ENCODE results near the gene ACVR2B.

DNA sequence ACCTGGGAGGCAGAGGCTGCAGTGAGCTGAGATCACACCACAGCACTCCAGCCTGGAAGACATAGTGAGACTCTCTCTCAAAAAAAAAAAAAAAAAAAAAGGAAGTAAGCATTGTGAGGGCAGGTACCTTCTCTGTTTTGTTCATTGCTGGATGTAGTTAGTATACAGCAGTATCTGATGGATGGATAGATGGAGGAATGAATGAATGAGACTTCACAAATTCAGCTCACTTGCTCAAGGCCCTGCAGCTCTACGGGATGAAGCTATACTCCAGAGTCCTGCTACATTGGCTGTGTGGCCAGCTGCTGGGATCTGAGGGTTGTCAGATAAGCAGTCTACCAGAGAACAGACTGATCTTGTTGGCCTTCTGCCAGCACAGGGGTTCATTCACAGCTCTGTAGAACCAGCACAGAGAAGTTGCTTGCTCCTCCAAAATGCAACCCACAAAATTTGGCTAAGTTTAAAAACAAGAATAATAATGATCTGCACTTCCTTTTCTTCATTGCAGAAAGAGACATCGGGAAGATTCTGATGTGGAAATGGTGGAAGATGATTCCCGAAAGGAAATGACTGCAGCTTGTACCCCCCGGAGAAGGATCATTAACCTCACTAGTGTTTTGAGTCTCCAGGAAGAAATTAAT is 35.1 kb downstream of the MLH1 start:
- PRO-cap, 2 experiments: no peak in any of the 2 experiments
- RAMPAGE, long total RNA, 5 experiments: no peak in any of the 5 experiments

- PRO-cap, 2 experiments: no peak in any of the 2 experiments
- RAMPAGE, long total RNA, 5 experiments: no peak in any of the 5 experiments
Measured at GRCh38 chr3:37139296-37140317, 34.8 kb downstream of the LRRFIP2 start.

GRCh38 chr3:37146915-37147328 is 27.5 kb downstream of the LRRFIP2 start:
- PRO-cap, 2 experiments: no peak in any of the 2 experiments
- RAMPAGE, long total RNA, 5 experiments: no peak in any of the 5 experiments

DNA sequence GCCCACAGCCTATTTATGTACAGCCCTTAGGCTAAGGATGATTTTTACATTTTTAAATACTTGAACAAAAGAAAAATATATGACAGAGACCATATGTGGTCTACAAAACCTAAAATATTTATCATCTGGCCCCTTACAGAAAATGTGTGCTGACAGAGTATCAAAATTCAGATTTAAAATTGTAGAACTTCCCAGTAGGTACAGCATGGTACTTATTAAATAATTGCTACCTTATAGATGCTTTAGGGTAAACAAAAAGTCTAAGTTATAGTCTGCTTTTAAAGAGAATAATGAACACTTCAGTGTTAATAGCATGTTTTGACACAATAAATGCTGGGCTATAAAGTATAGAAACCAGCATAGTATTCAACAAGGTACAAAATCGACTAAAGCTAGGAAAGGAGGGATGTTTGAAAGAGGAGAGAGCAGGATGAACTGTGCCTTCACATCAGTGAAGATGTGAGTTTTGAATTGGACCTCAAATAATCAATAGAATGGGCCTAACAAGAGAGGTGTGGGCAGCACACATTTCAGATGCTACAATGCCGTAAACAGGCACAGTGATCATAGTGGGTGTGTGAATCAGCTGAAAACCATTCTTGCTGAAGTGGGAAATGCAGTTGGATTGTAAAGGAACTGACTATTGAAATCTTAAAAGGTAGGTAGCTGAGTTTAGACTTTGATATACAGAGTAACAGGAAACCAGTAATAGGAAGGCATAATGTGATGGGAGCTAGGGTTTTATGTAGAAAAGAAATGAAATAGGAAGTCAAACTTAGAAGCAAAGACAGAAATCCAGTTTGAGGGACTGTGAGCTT is 59.7 kb downstream of the GOLGA4 start:
- PRO-cap, 2 experiments: no peak in any of the 2 experiments
- RAMPAGE, long total RNA, 5 experiments: no peak in any of the 5 experiments

DNA sequence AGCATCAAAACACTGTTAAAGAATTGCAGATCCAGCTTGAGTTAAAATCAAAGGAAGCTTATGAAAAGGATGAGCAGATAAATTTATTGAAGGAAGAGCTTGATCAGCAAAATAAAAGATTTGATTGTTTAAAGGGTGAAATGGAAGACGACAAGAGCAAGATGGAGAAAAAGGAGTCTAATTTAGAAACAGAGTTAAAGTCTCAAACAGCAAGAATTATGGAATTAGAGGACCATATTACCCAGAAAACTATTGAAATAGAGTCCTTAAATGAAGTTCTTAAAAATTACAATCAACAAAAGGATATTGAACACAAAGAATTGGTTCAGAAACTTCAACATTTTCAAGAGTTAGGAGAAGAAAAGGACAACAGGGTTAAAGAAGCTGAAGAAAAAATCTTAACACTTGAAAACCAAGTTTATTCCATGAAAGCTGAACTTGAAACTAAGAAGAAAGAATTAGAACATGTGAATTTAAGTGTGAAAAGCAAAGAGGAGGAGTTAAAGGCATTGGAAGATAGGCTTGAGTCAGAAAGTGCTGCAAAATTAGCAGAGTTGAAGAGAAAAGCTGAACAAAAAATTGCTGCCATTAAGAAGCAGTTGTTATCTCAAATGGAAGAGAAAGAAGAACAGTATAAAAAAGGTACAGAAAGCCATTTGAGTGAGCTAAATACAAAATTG is 83.3 kb downstream of the GOLGA4 start:
- PRO-cap, 2 experiments: no peak in any of the 2 experiments
- RAMPAGE, long total RNA, 5 experiments: no peak in any of the 5 experiments

DNA sequence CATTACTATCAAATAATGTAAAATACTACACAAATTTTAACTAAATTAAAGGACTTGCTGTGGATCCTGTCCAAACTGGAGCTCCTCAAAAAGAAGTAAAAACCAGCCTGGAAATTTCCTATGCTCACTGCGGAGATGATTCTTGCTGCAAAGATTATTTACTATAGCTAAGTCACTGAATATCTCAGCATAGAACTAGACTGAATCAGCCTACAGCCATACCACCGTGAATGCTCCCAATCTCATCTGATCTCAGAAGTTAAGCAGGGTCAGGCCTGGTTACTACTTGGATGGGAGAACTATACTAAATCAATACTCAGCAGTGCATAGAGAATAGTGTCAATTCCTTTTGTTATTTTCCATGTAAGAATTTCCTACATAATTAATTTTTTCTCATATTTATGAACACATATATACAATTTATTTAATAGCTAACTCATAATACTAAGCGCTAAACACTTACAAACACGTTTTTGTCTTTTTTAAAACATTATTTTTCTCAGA is 98.4 kb downstream of the GOLGA4 start:
- PRO-cap, 2 experiments: no peak in any of the 2 experiments
- RAMPAGE, long total RNA, 5 experiments: no peak in any of the 5 experiments

GRCh38 chr3:37453302-37454578 is 1.8 kb downstream of the ITGA9 start:
- PRO-cap, 2 experiments: peak in 2 of 2 experiments; most common plus-strand start chr3:37453537 (in 2); most common minus-strand start chr3:37453410 (in 2)
- RAMPAGE, long total RNA, 5 experiments: no peak in any of the 5 experiments

GRCh38 chr3:37466674-37467227 is 14.8 kb downstream of the ITGA9 start:
- PRO-cap, 2 experiments: no peak in any of the 2 experiments
- RAMPAGE, long total RNA, 5 experiments: no peak in any of the 5 experiments

GRCh38 chr3:37595202-37595783 is 143.4 kb downstream of the ITGA9 start:
- PRO-cap, 2 experiments: peak in 1 of 2 experiments; most common plus-strand start chr3:37595490 (in 1); most common minus-strand start chr3:37595417 (in 1)
- RAMPAGE, long total RNA, 5 experiments: no peak in any of the 5 experiments

DNA sequence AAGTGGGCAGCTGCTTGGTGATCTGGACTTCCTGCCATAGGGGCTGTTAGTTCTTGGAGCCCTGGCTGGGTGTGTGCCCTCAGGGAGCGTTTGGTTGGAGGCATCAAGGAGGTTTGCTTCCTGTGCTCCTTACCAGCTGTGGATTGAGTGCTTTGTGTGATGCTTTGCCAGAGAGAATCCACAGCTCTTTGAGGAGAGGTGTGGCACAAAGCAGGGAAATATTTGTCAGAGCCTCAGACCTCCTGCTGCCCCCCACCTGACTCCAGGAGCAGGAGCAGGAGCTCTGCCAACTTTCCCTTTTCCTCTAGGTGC is 2.3 kb downstream of the CTDSPL start:
- PRO-cap, 2 experiments: no peak in any of the 2 experiments
- RAMPAGE, long total RNA, 5 experiments: no peak in any of the 5 experiments

DNA sequence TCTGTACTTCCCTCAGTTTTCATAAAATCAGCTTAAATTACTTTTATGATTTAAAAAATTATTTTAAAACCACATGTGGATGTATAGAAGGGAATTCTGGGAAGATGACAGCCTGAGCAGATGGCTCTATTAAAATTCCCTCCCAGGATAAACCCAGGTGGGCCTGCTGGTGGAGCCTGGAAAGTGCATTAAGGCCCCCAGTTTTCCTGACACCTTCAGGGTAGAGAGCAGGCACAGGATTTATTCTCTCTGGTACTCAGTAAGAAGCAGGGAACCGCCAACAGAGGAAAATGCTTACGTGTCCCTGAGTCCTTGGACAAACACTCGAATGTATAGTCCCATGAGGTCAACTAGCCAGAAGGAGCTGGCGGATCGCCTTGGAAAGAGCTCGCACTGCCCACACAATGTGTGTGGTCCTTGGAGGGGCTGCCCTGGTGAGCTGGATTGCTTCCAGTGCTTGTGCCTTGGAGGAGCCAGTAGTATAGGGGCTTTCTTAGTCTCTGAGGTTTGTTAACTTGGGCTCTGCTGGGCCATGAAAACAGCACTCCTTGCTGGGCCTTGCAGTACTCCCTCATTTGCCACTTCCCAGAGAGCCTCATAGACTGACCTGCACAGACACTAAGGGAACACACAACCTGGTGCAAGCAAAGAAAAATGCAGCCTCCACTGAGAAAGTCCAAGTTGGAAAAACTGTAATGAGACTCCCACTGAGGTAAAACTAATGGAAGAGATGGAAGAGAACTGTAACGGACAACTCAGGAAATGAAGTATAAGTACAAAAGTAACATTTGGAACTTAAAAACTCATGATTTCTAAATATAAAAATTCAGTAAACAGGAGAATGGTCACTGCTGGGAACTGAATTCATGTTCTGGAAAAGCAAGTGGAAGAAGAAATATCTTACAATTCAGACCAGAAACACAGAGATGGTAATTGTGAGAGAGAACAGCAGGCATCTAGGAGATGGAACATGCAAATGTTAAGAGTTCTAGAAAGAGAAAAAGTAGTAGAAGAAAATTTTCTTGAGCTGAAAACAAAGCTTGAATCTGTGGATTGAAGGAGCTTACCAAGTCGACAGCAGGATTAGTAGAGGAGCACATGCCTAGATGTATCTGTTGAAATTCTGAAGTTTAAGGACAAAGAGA is 40.6 kb upstream of the VILL start:
- PRO-cap, 2 experiments: no peak in any of the 2 experiments
- RAMPAGE, long total RNA, 5 experiments: no peak in any of the 5 experiments

GRCh38 chr3:37979940-37980581 is 10.5 kb upstream of the VILL start:
- PRO-cap, 2 experiments: no peak in any of the 2 experiments
- RAMPAGE, long total RNA, 5 experiments: no peak in any of the 5 experiments

DNA sequence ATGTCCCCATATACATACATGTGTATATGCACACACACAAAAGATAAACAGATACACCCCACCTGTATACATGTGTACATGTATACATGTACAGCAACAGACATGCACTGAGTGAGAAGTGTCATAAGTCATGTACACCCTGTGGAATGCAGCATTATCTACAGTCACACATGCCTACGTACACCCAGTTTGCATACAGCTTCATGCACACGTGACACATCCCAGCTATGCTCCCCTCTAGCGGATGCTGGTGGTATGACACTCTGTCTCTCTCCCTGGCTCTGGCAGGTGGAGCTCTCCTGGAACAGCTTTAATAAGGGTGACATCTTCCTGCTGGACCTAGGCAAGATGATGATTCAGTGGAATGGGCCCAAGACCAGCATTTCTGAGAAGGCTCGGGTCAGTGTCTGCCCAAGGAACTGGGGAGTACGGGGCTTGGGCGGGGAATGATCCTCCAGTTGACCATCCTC is 6.2 kb downstream of the VILL start:
- PRO-cap, 2 experiments: no peak in any of the 2 experiments
- RAMPAGE, long total RNA, 5 experiments: no peak in any of the 5 experiments

- PRO-cap, 2 experiments: peak in 1 of 2 experiments; most common plus-strand start chr3:38029129 (in 1)
- RAMPAGE, long total RNA, 5 experiments: no peak in any of the 5 experiments
Measured at GRCh38 chr3:38028761-38029454, 534 bp downstream of the PLCD1 start.

GRCh38 chr3:38069420-38069714 is 30.4 kb downstream of the DLEC1 start:
- PRO-cap, 2 experiments: no peak in any of the 2 experiments
- RAMPAGE, long total RNA, 5 experiments: no peak in any of the 5 experiments

DNA sequence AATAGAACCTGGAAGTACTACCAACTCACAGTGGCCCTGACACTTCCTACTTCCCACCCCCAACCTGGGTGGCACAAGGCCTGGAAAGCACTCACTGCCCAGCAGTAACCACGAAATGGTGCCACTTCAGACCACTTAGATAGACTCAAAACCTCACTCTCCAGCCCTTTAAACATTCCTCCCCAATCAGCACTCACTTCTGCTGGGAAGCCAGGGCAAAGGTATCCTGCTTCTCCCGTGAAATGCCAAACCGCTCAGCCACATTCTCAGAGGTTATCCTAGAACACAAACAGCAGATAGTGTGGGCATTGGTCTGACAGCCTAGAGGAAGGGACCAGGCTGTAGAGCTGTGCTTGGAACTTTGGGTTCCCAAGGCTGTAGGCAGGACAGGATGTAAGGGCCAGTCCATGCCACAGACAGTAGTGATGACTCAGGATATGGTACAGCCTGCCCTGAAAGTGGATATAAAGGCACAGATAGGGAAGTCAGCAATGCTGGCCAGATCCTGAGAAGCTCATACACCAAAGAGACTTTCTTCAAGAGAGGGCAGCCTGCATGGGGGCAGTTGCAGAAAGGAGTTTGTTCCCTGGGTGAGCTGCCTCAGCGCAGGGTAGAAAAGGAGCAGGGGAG is 9.2 kb downstream of the ACAA1 start:
- PRO-cap, 2 experiments: no peak in any of the 2 experiments
- RAMPAGE, long total RNA, 5 experiments: no peak in any of the 5 experiments

- PRO-cap, 2 experiments: no peak in any of the 2 experiments
- RAMPAGE, long total RNA, 5 experiments: no peak in any of the 5 experiments
Measured at GRCh38 chr3:38406605-38407067, 47.1 kb upstream of the ACVR2B start.

GRCh38 chr3:38453444-38454121 is at the start of gene ACVR2B:
Gene ACVR2B (plus strand): TSS chr3:38453890.
- PRO-cap, 2 experiments: peak in 2 of 2 experiments; most common plus-strand start chr3:38453864 (in 1); most common minus-strand start chr3:38453704 (in 2)
- RAMPAGE, long total RNA, 5 experiments: no peak in any of the 5 experiments

GRCh38 chr3:38489621-38490133 is 6.5 kb upstream of the EXOG start:
- PRO-cap, 2 experiments: no peak in any of the 2 experiments
- RAMPAGE, long total RNA, 5 experiments: no peak in any of the 5 experiments

DNA sequence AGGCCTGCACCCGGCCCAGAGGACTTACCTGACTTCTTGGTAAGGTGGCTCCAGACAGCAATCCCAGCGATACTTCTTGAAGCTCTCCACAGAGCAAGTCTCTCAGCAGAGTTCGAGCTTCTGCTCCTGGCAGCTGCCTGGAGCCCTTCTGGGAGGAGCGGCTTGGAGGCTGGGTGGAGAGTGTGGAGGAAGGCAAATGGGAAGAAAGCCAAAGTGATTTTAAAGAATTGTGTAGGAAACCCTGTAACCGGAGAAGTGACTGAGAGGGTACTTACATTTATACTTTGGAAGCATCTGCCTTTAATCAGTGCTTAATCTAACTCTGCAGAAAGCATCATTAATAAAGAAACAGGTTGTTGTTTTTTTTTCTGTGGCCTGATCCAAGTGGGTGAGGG is 91.5 kb downstream of the SCN11A start:
- PRO-cap, 2 experiments: no peak in any of the 2 experiments
- RAMPAGE, long total RNA, 5 experiments: no peak in any of the 5 experiments